Measurements from ENCODE around the gene C1QL1.

GRCh38 chr17:44968055-44969004 is at the start of gene C1QL1:
C1QL1 (minus strand) TSS chr17:44968303.
- PRO-cap: no peak
- RAMPAGE, long total RNA: no peak

DNA sequence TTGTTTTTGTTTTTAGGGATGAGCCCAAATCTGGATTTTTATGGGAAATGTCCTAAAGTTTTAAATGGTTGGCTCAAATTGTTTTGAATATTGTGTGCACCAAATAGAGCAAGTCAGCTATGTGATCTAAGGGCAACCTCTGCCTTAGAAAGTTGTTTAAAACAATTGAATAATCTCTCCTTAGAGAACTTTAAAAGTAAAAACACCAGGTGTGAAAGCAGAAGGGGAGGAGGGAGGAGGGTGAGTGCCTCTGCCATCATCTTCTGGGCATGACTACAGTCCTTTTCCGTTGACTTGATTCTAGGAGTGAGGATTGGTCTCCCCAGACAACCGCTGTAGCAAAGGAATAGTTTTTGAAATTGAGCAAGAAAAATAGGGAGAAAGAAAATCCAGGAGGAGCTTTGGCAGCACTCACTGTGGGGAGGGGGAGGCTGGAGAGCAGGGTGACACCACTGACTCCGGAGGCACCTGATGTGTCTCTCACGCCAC is 33.4 kb downstream of the PLCD3 start:
- PRO-cap: no peak
- RAMPAGE, long total RNA: no peak

GRCh38 chr17:45130654-45131201 is 1.6 kb downstream of the PLCD3 start:
- PRO-cap: no peak
- RAMPAGE, long total RNA: no peak

- PRO-cap: no peak
- RAMPAGE, long total RNA: no peak
Measured at GRCh38 chr17:45136447-45136799, 936 bp downstream of the ACBD4 start.

DNA sequence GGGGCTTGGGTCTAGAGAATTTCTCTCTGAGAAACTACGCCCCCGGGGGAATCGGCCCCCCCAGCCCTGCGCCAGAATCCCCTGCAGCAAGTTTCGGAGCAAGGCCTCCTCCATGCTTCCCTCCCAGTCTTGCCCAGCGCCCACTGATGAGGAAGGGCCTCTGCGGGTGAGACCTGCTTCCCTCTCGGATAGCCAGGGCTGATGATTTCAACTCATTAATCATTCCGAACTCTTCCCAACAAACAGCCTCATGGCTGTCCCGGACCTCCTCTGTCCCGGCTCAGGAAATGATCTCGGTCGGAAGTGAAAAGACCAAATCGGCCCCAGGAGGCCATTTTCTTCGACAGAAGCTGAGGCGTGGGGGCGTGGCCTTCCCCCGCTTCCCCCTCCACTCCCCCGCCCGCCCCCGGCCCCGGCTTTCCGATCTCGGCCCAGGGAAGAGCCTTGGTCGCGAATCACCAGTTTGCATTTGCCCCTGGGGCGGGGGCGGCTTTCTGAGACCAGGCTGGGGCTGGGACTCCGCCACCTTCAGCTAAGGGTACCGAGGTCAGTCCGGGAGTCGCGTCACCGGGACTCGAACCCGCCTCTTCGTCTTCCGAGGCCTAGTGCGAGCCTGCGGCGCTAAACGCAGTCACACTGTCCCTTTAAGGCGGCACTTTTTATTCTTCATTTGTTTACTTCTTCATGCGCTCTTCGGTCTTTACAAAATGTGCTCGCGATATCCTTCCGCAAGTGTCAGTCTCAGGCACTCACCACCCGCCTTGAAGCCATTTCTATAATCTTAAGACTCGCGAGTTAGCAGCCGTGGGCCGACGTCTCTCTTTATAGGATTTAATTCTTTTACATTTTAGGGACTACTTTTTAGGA is 896 bp upstream of the HEXIM1 start:
- PRO-cap: no peak
- RAMPAGE, long total RNA: no peak

GRCh38 chr17:45149677-45150679 is 1.7 kb downstream of the HEXIM1 start:
- PRO-cap: no peak
- RAMPAGE, long total RNA: no peak

- PRO-cap: no peak
- RAMPAGE, long total RNA: no peak
Measured at GRCh38 chr17:45197394-45198249, 24.1 kb upstream of the FMNL1 start.

DNA sequence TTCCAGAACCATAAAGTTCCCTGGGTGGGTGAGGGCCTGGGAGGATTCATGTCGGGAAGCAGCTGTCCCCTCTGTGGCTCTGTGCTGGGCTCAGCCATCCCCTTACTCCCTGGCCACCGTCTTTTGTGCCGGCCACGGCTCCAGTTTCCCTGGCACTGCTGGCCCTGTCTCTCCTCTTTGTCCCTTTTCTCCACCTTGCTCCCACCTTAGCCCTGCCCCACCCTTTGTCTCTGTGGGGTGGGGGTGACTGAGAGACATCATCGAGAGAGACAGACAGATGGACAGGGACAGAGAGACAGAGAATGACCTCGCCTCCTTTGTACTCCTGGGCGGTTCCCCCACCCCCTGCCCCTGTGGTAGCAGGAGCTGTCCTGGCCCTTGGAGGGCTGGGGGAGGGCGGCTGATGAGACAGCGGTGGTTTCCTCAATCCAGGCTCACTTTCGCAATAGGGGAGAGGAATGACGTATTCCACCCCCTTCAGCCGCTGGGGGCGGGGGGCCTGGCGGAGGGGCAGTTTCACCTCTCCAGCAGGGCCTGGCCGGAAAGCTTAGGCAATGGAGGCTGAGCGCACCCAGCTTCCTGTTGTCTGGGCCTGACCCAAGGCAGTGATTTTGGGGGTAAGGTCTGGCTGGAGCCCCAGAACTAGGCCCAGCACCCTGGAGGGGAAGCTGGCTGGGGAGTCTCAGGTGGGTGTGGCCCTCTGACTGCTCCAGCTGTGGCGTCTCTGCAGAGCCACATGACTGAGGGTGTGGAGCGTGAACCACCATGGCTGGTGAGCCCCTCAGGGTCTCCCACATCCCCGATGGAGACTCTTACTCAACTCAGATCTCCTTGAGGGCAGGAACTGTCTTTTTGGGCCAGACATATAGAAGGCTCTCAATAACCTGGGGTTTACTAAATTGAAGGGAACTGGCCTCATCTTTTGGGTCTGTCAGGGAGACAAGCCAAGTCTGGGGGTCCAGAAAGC is 7.3 kb downstream of the FMNL1 start:
- PRO-cap: no peak
- RAMPAGE, long total RNA: no peak

DNA sequence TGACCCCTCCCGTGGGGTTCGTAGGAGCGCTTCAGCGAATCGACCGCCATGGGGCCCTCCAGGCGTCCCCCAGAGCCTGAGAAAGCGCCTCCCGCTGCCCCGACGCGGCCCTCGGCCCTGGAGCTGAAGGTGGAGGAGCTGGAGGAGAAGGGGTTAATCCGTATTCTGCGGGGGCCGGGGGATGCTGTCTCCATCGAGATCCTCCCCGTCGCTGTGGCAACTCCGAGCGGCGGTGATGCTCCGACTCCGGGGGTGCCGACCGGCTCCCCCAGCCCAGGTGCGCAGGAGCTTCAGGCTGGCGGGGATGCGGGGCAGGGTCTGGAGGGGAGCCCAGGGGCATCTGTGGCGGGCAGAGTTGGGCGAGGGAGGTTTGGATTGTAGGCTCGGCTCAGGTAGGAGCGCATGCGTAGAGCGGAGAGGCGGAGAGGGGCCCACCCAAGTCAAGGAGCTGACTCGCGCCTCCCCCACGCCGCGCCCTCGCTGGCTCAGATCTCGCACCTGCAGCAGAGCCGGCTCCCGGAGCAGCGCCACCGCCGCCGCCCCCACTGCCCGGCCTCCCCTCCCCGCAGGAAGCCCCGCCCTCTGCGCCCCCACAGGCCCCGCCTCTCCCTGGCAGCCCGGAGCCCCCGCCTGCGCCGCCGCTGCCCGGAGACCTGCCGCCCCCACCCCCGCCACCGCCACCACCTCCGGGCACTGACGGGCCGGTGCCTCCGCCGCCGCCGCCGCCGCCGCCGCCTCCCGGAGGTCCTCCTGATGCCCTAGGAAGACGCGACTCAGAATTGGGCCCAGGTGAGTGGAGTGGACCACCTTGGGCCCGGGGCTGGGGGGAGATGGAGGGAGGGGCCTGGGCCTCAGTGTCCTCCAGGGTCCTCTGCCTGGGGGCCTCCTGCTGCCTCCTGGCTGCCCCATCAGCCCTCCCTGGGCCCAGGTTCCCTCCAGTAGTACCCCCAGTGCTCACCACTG is 20.0 kb downstream of the FMNL1 start:
- PRO-cap: no peak
- RAMPAGE, long total RNA: no peak

DNA sequence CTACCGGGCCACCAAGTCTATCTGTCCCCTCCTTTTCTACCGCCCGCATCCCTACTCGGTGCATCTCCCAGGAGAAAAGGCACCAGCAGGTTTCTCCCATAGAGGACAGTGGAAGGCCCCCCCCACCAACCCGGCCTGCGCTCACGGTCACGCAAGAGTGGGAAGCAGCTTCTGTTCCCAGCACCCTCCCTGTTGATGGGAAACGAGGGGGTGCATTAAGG is 26.8 kb upstream of the SPATA32 start:
- PRO-cap: no peak
- RAMPAGE, long total RNA: no peak

DNA sequence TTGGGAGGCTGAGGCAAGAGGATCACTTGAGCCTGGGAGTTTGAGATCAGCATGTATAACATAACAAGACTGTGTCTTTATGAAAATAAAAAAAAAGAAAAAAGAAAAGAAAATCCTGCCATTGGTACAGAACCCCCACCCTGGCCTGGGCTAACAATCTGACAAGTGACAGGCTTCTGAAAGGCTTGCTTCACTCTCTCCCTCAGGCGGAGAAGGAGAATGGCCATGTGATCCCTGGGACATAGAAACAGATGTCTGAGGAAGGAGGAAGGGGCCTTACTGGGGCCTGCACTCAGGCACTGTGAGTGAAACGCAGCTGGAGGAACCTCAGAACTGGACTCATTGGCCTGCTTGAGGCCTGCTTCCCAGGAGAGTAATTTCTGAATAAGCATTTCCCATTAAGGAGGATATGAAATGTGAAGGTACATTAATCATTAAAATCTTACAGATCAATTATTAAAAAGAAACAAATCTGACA is 17.5 kb downstream of the MAP3K14 start:
- PRO-cap: no peak
- RAMPAGE, long total RNA: no peak

DNA sequence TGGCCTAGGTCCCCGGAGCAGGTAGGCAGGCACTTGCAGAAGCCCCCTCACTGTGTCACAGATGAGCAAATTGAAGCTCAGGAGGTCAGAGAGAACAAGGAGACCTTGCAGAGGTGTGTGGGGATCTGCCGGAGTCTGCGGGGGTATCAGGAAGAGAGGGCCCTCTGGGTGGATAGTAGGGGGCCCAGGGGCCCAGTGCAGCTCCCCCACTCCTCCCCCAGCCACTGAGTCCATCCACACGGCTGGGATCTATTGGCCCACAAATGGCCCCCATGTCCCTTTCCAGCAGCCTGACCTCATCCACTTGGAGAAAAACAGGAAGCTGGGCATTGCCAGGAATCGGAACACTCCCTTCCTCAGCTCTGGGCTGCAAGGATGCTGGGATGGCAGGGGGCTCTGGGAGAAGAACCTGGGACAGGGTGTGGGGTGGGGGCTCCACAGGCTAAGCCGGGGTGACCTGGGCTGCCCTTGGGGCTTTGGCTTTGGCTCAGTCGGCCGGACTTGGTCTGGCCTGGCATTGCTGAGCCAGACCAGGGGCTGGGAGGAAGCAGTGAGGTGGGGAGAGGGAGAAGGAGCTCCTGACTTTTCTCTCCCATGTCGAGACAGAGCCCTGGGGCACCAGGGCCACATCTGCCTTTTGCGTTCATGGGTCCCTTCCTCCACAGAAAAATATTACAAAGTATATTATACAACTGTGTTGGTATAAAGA is 21.5 kb upstream of the MAP3K14 start:
- PRO-cap: no peak
- RAMPAGE, long total RNA: no peak

GRCh38 chr17:45394356-45395695 is 37.8 kb downstream of the ARHGAP27 start:
- PRO-cap: no peak
- RAMPAGE, long total RNA: no peak

- PRO-cap: no peak
- RAMPAGE, long total RNA: no peak
Measured at GRCh38 chr17:45404886-45406196, 27.3 kb downstream of the ARHGAP27 start.

DNA sequence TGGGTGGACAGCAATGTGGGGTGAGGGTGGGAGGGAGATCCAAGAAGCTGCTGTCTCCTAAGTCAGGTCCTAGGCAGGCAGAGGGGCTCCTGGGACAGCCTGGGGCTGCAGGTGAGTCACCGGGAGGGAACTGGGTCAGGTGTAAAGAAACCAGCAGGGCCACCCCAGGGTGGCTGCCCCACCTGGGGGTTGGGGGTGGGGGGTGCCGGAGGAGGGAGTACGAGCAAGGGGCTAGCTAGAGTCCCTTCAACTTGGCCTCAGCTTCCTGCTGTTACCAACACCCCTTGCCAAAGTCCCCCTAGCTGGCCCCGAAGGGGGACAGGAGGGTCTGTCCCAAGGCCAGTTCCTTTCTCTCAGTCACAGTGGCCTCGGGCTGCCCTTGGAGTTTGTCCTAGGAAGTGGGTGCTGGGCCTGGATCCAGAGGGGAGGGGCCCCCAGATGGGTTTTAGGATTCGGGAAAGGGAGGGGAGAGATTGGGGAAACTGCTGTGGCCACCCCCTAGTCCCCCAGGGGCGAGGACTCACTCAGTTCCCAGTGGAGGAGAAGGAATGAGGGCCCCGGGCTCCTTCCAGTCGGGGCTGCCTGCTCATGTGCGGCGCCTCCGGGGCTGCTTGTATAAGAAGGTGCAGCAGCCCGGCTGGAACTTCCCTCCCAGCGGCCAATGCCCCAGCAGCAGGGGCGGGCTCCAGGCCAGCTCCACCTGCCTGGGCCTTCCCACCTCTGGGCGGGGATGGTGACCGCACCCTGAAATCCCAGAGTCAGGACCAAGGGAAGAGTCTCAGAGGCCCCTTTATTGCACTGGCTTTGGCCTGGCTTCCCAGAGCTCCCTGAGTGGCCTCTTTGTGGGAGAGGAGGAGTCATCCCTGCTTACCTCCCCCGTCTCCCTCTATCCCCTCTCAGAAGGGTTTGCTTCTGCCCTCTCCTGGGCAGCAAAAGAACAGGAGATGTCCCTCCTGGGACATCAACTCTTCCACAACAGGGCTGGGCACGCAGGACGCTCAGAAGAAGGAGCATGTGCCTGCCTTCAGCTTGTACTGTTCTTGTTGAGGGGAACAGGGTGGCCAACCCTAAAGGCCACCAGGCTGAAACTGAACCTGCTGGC is 7.3 kb downstream of the ARHGAP27 start:
- PRO-cap: no peak
- RAMPAGE, long total RNA: no peak

GRCh38 chr17:45441832-45442300 is 9.2 kb upstream of the ARHGAP27 start:
- PRO-cap: no peak
- RAMPAGE, long total RNA: no peak

GRCh38 chr17:45461693-45462376 is 28.7 kb downstream of the PLEKHM1 start:
- PRO-cap: no peak
- RAMPAGE, long total RNA: no peak

- PRO-cap: no peak
- RAMPAGE, long total RNA: no peak
Measured at GRCh38 chr17:45468361-45469079, 22.0 kb downstream of the PLEKHM1 start.

- PRO-cap: no peak
- RAMPAGE, long total RNA: no peak
Measured at GRCh38 chr17:45578623-45579391, 88.3 kb upstream of the PLEKHM1 start.

DNA sequence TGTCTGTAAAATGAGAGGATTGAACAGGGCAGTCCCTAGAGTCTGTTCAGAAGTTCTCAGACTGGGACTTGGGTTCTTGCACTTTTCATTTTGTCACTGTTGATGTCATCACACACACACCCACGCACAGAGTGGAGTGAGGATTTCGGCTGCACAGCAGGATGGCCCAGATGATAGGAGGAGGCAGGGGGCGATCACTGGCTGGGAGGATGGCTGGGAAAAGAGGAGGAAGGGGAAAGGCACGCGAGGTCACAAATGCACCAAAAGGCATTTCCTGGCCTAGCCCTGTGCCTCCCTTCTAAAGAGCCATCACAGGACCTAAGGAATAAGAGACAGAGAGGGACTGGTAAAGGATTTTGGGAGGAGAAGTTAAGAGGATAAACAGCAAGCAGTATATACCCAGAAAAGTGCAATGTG is 24.3 kb upstream of the MAPT start:
- PRO-cap: no peak
- RAMPAGE, long total RNA: no peak